HT1080 (cell line): ENCODE measurements around a stretch of chr13.

RAMPAGE:
- cytosol, long total RNA: no peak
- long total RNA: no peak
- nucleus, long total RNA: no peak
Observed at GRCh38 chr13:114129679-114130537, 2.5 kb downstream of the RASA3 start.

GRCh38 chr13:114130624-114131749 lies 1.4 kb downstream of the RASA3 start:
RAMPAGE:
- cytosol, long total RNA: no peak
- long total RNA: no peak
- nucleus, long total RNA: no peak

DNA sequence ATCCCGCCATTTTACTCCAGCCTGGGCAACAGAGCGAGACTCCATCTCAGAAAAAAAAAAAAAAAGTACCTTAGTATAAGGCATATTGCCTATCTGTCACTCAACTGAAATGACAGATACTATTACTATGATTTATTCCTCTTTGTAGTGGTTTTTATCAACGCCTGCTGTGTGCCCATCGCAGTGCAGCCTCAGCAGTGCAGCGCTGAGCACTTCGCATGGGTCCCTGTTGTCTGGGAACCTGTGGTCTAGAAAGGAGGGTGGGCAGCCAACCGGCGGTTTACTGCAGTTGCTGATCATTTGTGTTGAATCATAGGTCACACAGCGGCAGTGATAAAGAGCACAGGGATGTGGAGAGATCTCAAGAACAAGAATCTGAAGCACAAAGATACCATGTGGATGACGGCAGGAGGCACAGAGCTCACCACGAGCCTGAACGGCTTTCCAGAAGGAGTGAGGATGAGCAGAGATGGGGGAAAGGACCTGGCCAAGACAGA lies 12.8 kb upstream of the CHAMP1 start:
RAMPAGE:
- cytosol, long total RNA: no peak
- long total RNA: no peak
- nucleus, long total RNA: no peak